ENCODE measurements around the genes C3orf20 and BTD.

- PRO-cap, 2 experiments: no peak in any of the 2 experiments
These were observed 4.1 kb downstream of the HDAC11 start for GRCh38 chr3:13484219-13484607.

GRCh38 chr3:13639490-13640014, 90.6 kb downstream of the FBLN2 start:
- PRO-cap, 2 experiments: no peak in any of the 2 experiments

- PRO-cap, 2 experiments: no peak in any of the 2 experiments
These were observed 101.6 kb downstream of the FBLN2 start for GRCh38 chr3:13650533-13650965.

DNA sequence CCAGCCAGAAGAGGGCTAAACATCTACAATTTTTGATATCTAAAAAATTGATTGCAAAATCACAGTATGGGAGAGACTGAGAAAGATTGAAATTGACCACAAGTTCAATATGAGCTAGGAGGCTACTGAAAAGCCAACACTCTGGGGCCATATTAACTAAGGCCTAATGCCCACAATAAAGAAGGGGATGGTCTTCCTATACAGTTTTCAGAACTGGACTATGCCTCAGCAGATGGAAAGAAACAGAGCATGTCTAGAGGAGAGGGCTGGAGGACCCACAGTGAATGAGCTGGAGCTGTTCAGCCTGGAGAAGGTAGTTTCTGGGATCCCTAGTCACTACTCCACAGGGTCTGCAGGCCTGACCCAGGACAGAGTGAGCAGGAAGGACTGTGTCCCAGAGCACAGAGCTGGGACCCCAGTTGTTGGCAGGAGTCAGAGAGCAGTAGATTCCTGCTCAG, 53.1 kb downstream of the WNT7A start:
- PRO-cap, 2 experiments: no peak in any of the 2 experiments

- PRO-cap, 2 experiments: no peak in any of the 2 experiments
These were observed 1.8 kb downstream of the WNT7A start for GRCh38 chr3:13877794-13878703.

- PRO-cap, 2 experiments: no peak in any of the 2 experiments
These were observed 65.2 kb downstream of the LSM3 start for GRCh38 chr3:14243762-14244301.

- PRO-cap, 2 experiments: no peak in any of the 2 experiments
These were observed 64.5 kb downstream of the SLC6A6 start for GRCh38 chr3:14466928-14467289.

DNA sequence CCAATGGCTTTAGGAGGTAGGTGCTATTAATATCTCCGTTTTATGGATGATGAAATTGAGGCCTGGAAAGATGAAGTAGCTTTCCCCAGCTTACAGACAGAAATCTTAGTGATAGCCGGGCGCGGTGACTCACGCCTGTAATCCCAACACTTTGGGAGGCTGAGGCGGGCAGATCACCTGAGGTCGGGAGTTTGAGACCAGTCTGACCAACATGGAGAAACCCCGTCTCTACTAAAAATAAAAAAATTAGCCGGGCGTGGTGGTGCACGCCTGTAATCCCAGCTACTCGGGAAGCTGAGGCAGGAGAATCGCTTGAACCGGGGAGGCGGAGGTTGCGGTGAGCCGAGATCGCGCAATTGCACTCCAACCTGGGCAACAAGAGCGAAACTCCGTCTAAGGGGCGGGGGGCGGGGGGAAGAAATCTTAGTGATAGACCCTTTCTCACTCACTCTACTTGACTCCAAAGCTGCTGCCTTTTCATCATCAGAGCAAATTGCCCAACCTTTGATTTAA, 1.0 kb downstream of the CCDC174 start:
- PRO-cap, 2 experiments: no peak in any of the 2 experiments

- PRO-cap, 2 experiments: no peak in any of the 2 experiments
These were observed 234 bp upstream of the C3orf20 start for GRCh38 chr3:14674807-14675006.

DNA sequence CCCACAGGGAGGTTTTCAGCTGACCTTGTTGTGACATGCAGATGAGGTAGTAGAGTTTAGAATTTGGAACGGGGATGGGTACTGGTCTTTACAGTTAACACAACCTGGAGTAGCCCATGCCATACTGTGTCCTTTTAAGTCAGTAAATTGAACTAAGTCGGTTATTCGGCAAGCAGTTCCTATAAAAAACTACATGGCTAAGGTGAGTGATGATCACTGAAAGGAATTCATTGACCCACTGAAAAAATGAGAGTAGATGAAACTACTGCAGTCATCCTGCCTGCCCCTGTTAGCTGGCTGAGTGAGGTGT, at the start of gene C3orf20:
TSS of gene C3orf20 (plus strand) at position 91 of the 310 bp plus-strand sequence.
- PRO-cap, 2 experiments: no peak in any of the 2 experiments

DNA sequence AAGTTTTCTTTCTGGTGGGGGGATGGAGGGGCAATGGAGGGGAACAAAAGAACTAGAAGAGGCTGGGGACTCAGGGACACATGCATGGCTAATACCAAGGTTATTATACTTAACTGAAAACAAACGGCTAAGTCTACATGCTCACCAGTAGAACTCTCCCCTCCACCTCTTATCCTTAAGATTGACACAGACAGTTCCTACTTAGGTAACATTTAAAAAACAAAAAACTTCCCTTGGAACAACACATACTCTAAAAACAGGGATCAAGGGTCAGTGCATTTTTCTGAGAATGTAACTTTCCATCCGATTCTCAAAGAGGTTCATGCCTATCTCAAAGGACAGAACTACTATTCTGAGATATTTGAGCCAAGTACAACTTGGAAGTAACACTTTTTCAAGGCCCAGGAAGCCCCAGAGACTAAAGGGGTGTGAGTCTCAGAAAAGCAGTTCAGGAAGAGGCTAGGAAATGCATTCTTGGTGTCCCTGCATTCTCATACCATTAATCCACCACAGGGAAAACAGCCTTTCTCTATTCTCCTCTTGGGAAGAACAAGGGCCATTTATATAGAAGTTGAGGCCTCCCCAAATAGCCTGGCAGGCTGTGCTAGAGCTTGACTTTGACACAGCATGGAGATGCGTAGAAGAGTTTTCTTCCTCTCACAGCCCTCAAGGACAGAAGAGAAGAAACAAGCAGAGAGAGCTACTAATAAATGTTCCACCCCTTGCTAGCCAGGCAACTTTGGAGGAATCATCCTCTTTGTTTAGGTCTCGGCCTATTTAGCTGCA, 5.7 kb upstream of the NR2C2 start:
- PRO-cap, 2 experiments: no peak in any of the 2 experiments

DNA sequence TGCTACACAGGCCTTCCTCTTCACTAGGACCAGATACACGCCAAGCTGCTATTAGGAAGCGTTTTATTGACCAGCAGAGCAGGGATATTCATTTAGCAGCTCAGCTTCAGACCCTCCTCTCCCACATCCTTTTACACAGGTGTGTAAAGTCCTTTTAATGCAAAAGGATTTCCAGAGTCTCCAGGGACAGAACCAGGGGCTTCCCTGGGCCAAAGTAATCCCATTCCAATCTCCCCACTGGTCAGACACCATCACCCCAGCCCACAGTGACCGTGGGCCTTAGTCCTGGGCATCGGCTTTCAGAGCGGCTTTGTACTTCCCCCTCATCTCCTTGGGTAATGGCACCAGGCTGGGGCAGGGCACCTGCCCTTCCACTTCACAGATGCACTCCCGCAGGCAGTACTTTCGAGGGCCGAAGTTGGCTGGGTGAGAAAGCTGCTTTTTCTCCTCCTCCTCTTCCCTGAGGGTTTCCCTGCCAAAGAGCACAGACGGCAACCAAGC, 12.9 kb downstream of the MRPS25 start:
- PRO-cap, 2 experiments: no peak in any of the 2 experiments

DNA sequence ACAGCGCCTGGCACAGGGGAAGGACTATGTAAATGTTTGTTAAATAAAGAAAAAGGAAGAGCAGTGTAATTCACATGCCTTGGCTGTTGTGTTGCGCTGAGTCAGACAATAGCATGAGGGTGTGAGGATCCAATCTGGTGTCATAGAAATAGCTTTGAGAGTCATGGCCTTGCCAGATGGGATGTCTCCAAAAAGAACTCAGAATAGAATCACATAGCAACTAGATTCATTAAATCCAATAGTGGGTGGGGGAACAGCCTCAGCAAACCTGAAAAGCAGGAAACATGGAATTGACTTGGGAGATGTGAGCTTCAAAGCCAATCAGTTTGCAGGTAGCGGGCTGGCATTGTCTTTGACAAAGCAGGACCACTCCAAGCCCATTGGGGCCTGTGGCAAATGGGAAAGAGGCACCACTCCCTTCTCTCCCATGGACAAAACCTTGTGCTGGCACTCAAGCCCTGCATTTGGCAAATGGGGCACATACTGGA, 4.0 kb upstream of the RBSN start:
- PRO-cap, 2 experiments: no peak in any of the 2 experiments

DNA sequence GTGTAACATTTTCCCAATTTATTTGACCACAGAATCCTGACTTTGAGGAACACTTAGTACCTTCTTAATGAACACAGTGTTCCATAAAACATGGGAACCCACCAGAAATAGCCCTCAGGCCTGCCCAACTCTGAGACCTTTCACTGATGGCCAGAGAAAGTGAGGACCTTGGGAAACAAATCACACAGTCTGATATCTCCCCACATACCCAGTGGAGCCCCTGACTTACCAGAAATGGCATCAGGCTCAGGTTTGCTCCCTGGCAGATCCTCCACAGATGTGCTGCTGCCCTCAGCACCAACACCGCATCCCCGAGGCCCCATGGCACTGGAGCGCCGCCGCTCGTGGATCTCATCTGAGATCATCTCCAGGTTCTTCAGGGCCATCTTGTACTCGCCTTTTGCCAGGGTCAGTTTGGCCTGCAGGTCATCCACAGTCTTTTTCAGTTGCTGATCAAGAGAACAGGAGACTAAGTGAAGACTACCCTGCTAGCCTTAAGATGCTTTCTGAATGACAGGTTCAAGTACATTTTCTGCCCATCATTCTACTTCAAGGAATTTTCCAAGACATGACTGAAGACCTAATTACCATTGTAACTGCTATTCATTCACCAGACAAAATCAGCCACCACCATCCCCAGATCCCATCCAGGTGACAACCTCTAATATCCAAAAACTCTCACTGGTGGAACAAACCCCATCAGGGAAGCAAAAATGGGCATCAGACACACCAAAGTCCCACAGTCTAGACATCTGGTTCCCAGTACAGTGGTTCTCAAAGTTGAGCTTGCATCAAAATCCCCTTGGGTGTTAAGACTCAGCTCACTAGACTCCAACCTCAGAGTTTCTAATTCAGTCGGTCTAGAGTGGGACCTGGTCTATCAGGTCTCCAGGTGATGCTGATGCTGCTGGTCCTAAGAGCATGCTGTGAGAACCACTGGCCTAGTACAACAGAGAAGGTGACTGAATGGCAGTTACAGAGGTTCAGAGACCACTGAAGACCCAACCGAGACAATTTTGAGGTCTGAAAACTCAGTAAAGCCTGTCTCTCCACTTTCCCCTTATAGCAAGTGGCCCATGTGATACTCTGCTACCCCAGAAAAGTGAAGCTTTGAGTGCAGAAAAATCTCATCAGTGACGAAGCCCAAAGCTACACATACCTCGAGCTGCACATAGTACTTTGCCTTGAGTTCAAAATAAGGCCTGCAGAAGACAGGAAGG, 53.0 kb downstream of the CAPN7 start:
- PRO-cap, 2 experiments: peak in 1 of 2 experiments; most common plus-strand start position 745 of the sequence (in 1)

GRCh38 chr3:15294323-15295368, 37.7 kb downstream of the SH3BP5 start:
- PRO-cap, 2 experiments: no peak in any of the 2 experiments

DNA sequence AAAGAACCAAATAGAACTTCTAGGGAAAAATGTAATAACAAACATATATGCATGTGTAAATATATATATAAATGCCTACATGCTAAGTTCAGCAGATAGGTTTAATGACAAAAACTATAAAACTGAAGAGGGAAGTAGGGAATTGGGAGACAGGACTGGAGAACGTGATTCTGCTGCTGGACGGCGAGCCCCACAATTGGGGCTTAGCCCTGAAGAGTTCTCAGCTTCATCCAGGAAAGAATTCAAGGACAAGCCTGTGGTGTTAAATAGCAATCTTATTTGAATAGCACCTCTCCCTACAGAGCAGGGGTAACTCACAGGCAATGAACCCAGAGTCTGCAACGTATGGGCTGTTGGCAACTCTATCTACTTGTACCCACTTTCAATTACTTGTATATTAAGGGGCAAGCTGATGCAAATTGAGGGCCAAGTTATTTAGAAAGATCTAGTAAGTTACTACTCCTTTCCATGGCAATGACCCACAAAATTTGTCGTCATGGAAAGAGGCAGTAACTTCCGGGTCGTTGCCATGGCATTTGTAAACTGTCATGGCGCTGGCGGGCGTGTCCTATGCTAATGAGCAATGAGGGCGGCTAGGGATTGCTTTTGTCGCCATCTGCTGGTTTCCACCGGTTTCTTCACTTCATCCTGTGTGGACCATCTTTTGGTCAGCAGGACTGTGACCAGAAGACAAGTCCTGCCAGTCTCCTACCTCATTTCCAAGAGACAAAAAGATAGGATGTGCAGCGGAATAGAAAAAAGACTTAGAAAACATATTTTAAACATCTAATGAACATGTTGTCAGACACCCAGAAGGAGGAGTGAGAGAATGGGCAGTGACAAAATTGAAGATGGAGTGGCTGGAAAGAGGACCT, 45.7 kb upstream of the SH3BP5 start:
- PRO-cap, 2 experiments: no peak in any of the 2 experiments

DNA sequence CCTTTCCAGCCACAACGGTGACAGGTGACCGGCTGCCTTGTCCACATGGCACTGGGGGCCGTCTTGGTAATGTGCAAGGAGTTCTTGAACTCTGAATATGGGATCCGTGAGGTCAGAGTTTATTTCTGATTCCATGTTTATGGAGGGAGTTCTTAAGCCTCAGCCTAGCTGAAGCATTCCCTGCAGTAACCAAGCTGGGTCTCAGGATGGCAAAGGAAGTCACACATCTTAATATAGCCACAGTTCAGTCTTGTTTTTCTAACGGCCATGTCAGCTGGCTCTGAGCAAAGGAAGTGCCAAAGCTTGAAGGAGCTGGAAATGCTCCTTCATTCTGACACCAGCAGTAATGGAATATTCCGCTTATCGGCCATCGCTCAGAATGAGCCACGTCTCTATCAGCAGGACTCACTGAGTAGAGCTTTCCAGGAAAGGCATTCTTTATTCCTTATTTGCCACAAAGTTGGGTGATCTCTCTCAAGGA, 40.5 kb downstream of the EAF1 start:
- PRO-cap, 2 experiments: no peak in any of the 2 experiments

DNA sequence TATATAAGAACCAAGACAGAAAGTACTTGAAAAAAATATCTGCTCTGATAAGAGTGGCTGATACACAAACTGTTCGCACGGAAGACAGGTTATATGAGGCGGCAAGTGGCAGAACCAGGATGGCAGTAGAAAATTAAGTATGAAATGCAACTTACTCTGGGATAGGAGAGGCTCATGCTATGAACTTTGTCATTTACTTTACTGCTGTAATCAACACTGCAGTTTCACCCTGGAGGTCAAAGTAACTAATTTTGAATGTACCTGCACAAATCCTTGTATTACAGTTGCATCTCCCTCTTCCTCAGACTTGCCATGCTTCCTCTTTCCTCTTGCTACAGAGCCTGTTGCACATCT, 38.8 kb downstream of the HACL1 start:
- PRO-cap, 2 experiments: no peak in any of the 2 experiments

DNA sequence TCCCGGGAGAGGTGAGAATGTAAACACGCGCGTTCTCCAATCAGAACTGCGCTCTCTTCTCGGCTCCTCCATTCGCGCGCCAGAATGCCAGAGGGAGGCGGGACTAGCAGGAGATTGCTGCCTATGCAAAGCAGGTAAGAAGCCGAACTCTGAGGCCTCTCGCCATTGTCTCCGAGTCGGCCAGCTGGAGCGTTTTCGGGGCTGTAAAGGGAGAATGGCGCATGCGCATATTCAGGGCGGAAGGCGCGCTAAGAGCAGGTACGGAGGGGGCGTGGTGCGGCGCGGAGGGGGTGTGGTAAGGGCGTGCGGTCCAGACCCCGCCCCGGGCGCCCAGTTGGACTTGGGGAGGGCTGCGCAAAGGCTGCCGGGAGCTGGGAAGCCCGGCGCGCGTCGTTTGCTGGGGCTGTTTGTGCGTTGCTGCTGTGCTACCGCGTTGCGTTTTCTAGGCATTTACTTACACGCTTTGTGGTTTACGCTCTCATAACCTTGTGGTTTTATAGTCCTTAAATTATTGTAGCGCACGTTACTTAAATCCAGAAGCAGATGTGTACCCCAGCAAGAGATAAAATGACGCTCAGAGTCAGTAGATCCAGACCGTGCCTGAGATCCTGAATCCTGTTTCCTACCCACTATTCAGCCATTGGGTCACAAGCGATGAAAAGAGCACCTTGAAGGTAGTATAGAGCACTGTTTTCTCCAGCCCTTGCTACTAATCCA, at the start of gene BTD:
TSS of gene BTD (plus strand) at position 109 of the 717 bp plus-strand sequence.
- PRO-cap, 2 experiments: peak in 2 of 2 experiments; most common plus-strand start position 109 of the sequence (in 2); most common minus-strand start position 216 of the sequence (in 1)

DNA sequence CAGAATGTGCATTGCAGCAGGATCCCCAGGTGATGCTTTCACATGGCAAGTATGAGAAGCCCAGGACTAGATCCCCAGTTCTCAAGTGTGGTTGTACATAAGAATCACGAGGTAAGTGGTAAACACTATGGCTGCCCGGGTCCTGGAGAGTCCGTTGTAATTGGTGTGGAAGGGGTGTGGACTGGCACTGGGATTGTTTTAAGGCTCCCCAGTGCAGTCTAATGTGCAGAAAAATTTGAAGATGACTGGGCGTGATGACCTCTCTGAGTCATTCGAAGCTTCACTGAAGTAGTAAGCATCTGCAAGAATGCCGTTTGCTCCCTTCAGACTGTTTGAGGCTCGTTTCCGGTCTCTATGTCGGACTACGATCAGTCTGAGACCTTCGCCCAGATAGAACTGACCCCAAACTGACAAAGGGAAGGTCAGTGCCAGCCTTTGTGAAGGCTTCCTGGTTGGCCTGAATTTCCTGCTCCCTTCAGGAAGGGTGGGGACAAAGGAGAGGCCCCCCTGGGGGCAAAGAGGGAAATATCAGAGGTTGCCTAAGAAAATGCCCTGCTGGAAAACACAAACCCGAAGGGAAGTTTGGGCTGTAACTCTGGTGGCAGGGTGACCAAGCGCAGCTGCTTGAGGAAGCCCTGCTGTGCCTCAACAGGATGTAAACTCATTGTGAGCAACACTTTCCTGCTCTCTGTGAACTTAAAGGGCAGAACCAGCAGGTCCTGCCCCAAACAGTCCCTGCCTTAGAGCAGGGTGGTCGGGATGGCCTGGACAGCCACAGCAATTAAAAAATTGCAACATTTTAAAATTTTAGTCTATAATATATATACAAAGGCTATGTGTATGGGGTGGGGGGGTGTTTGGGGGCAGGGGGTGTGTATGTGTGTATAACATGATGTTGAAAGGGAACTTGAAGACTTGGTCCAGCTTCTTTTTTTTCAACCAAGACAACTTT, 34.7 kb downstream of the BTD start:
- PRO-cap, 2 experiments: peak in 2 of 2 experiments; most common plus-strand start position 727 of the sequence (in 2); most common minus-strand start position 409 of the sequence (in 2)